Left lung (tissue), 1 donor: ENCODE data around the gene CBLB.

DNA sequence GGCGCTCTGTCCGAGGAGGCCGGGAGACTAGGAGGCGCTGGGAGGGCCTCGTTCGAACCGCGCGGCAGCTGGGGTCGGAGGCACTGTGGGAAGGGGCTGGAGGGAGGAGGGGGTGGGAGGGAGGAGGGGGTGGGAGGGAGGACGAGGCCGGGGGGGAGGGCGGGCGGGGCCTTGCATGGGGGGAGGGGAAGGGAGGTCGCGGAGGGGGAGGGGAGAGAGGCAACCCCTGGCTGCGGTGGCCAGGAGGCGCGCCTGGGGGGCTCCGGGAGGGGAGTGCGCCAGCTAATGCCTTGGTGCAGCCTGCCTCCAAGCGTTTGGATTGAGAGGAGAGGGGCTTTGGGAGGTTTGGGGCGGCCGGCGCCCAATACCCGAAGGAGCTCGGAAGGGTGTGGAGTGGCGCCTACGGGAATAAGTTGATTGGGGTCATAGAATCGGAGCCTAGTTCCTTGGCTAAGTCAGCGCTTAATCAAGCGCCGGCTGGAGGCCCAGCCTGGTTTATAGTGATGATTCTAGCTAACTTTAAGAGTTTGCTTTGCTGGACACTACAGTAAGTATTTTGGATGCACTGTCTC lies 541 bp downstream of the TFG start:
- PRO-cap, result no peak

- PRO-cap, result no peak
Observed at GRCh38 chr3:101521458-101521829, 8.4 kb upstream of the SENP7 start.

DNA sequence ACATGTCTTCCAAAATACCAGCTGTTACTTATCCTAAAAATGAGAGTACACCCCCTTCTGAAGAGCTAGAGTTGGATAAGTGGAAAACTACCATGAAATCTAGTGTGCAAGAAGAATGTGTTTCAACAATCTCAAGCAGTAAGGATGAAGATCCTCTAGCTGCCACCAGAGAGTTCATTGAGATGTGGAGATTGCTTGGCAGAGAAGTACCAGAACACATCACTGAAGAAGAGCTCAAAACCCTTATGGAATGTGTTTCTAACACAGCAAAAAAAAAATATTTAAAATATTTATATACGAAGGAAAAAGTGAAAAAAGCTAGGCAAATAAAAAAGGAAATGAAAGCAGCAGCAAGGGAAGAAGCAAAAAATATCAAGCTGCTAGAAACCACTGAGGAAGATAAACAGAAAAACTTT lies 3.2 kb downstream of the TRMT10C start:
- PRO-cap, result no peak

GRCh38 chr3:101635809-101636799 lies 40.8 kb downstream of the ZBTB11 start:
- PRO-cap, result no peak

- PRO-cap, result no peak
Observed at GRCh38 chr3:101685516-101685971, 974 bp downstream of the RPL24 start.

GRCh38 chr3:101846880-101847242 lies 2.5 kb upstream of the NFKBIZ start:
- PRO-cap, result no peak

DNA sequence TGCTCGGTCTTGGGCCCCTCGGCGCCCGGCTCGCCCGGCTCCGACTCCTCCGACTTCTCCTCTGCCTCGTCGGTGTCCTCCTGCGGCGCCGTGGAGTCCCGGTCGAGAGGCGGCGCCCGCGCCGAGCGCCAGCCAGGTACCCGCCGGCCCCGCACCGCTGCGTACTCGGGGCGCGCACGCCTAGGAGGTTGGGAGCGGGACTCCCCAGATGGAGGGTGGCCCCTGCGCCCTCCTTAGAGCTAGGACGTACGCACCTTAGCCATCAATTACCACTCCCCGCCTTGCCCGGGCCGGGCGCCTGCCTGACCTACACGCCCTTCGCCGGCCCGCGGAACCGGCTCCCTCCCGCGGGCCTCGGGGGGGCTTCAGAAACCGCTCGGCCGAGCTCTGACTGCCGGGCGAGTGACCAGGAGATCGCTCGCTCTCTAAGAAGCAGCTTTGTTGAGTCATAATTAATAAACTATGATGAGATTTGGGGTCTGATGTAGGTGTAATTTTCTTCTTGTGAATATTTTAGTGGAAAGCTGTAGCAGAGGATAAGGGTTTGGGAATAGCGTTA lies 547 bp downstream of the NFKBIZ start:
- PRO-cap, result bidirectional peak, plus-strand start outside the sequence, minus-strand start at position 63 of the sequence

- PRO-cap, result unidirectional peak, plus-strand start at chr3:101936974
Observed at GRCh38 chr3:101936460-101937315, 87.4 kb downstream of the NFKBIZ start.

GRCh38 chr3:105195295-105195717 lies 171.4 kb upstream of the ALCAM start:
- PRO-cap, result unidirectional peak, plus-strand start at chr3:105195449

DNA sequence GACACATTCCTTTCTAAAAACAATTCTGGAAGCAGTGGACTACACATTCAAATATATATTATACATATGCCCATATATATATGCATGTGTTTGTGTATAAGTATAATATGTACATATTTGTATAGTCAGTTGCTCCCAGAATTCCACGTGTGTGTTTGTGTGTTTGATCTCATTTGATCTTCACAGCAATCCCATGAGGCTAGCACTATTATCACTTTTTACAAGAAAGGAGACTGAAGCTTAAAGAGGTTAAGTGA lies 2.1 kb upstream of the ALCAM start:
- PRO-cap, result unidirectional peak, plus-strand start at position 138 of the sequence

DNA sequence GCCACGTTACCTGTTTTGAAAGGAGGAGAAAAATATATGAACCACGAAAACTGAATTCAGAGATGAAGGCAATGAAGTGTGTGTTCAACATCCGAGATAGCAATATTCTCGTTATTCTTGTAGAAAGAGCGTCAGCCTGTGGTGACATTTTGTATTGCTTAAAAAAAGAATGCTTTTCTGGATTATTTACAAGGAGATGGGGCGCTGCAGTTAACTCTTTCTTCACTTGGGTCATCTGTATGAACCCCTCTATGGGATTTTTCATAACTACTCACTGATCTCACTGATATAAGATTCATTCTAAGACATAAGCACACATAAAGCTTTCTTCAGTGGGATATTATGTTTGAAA lies 3.1 kb downstream of the ALCAM start:
- PRO-cap, result bidirectional peak, plus-strand start at position 59 of the sequence, minus-strand start outside the sequence

GRCh38 chr3:105450355-105451498 lies 84.0 kb downstream of the ALCAM start:
- PRO-cap, result no peak

- PRO-cap, result no peak
Observed at GRCh38 chr3:105499465-105499865, 132.8 kb downstream of the ALCAM start.

DNA sequence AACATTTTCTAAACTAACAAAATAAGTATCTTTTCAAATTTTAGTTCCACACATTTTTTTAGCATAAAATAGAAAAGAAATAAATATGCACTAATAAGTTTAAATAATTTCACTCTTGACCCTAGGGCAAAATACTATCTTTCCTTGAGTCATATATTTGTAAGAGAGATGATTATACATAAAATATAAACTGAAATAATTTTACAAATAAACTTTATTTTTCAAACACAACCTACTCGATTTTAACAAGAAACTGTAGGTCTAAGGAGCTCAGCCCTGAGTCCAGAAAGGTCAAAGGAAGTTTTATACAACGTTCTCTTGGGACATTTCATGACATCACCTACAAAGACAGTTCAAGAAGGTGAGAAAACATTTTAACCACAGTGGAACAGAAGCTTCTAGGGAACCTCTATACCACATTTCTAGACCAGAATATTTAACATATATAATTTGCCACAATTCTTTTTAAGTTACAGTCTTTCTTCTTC lies 40.2 kb downstream of the CBLB start:
- PRO-cap, result no peak

DNA sequence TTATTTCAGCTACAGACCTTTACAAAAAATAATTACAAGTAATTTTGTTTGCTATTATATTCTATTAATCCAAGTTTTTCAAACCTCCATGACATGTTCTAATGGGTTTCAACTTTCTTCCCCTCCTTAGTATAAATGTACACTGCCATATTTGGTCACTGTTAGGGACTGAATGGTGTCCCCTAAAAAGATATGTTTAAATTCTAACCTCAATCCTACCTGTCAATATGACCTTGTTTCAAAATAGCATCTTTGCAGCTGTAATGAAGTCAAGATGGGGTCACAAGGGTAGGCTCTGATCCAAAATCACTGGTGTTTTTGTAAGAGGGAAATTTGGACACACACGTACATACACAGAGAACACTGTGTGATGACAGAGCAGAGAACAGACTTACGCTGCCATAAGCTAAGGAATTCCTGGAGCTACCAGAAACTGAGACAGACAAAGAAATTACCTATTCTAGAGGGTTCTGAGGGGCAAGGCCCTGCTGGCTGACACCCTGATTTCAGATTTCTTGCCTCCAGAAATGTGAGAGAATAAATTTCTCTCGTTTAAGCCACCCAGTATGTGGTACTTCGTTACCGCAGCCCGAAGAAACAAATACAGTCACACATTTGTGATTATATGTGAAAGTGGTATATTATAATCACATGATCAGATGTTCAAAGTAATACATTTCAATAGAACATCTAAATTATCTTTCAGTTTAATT lies 24.9 kb downstream of the CBLB start:
- PRO-cap, result no peak

GRCh38 chr3:105861462-105861999 lies 7.3 kb downstream of the CBLB start:
- PRO-cap, result no peak

DNA sequence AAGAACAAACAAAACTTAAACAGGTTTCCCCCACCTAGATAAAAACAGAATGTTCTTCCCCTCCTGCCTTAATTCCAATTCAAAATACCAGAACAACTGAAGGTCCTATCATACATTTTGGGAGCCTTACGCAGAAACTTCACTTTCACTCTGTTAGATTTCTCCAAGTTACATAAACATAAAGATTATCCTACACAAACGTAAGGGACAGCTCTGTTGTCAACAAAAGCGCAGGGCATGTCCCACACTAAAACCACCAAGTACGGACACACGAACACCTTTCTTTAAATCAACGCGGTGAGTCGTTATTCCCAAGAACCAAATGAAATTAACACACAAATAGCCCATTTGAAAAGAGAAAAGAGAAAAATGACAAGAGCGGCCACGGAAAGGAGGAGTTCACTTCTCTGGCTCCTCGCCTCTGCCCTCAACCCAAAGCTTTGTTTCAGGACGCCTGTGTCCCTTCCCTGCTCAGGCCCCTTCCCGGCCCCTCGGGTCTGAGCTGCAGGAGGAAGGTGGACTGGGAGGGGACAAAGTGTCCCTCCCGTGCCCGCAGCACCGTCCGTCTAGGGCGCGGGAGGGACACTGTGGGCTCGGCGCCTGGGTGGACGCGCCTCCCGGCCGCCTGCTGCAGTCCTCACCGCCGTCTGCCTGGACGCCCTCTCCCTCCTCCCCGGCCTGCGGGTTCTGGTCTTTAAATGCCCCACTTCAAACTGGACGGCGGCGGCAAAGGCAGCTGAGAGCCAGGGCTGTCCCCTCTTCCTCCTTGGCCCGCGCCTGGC lies 730 bp downstream of the CBLB start:
- PRO-cap, result bidirectional peak, plus-strand start at position 706 of the sequence, minus-strand start at position 649 of the sequence

DNA sequence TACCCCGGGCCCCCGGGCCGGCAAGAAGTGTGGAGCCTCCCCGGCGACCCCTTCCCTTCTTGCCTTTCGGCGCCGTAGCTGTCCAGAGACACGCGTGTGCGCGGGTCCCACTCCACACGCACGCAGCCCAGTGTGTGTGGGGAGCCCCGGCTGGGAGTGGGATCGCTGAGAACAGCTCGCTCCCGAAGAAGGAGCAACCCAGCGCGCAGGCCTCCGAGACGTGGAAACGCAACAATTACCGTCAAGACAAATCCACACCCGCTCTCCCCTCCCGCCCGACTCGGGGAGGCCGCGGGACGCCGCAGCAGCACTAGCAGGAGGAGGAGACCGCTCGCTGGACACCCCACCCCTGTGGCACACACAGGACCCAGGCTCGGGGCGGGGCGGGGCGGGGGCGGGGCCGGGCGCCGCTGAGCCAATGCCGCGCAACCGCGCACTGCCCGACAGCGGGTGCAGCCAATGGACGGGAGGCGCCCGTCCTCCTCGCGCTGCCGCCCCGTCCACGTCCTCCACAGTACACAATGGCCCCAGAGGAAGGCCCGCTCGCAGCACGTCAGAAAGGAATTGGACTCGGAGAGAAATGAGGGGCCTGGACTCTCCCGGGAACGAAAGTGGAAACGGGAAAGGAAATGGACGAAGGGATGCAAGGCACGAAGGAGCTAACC lies at the start of gene CBLB:
Gene CBLB (minus strand): TSS at position 340 of the 665 bp plus-strand sequence.
- PRO-cap, result bidirectional peak, plus-strand start at position 570 of the sequence, minus-strand start at position 282 of the sequence

GRCh38 chr3:107124690-107125412 lies 252.4 kb upstream of the CCDC54 start:
- PRO-cap, result no peak

DNA sequence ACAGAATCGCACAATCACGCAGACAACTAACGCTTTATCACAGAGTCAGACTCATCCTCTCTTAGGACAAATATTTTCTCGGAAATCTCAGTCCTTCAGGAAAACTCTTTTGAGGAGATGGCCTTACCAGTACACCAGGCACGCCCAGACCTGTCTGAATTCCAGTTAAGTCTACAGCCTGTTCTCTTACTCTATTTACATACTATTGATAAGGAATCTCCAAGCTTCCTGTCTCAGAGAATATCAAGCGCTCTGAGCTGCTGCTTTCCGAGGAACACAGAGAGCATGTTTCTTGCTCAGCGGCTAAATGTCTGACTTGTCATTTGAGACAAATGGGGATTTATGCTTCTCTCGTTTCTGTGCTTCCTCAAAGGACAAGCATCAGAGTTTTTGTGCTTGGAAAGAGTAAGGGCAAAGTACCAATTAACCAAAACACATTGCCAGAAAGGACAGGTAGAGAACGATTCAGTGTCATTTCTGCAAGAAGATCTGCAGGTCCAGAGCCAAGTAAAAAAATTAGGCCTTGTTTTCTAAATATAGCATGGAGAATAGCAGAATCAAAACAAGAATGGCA lies 112.3 kb upstream of the CCDC54 start:
- PRO-cap, result no peak